Mesenchymal stem cell of adipose (primary cell): ENCODE measurements around the genes RPL5, MTF2 and ABCA4.

DNA sequence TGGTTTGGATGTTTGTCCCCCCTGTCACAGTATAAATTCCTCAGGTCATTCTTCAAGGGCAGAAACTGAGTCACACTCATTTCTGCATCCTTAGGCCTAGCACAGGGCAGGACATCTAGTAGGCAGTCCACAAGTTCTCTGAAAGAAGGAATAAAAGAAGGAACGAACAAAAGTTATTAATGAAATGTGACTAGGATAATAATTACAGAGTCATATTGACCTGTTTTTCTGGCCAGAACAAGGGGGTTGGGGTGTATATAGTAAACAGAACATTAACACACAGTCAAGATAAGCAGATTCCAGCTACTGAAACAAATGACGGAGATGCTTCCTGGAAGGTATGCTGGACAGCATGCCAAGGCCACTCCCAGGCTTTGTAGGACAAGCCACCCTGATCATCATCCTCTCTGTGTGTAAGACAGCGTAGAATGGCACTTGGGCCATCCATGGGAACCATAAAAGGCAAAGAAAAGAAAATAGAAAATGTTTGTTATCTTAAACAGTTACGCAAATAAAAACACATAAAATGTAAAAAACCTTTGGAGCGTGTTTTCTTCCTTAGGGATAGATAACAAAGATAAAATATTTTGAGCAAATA, 120.7 kb downstream of the TGFBR3 start:
- CAGE, long polyA plus RNA, result no peak

DNA sequence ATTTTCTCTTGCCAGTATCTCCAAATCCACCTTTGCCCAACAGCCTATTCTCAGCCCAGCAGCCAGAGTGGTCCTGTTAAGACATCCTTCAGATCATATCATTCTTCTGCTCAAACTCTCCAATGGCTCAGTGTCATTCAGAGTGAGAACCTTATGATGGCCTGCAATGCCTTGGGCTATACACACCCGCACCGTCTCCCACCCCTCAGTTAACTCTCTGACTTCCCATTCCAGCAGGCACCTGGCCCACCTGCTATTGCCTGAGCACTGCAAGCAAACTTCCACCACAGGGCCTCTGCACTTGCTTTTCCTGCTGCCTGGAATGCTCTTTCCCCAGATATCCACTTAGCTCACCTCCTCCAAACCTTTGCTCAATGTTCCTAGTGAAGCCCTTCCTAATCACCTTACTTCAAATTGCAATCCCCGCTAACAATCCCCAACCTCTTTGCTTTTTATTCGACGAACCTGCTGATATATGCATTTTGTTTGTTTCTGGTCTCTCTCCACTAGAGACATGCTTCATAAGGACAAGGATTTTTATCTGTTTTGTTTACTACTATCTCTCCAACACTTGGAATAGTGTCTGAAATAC, 36.7 kb downstream of the TGFBR3 start:
- CAGE, long polyA plus RNA, result no peak

- CAGE, long polyA plus RNA, result no peak
Measured at GRCh38 chr1:92482882-92483465, 3.8 kb downstream of the GFI1 start.

DNA sequence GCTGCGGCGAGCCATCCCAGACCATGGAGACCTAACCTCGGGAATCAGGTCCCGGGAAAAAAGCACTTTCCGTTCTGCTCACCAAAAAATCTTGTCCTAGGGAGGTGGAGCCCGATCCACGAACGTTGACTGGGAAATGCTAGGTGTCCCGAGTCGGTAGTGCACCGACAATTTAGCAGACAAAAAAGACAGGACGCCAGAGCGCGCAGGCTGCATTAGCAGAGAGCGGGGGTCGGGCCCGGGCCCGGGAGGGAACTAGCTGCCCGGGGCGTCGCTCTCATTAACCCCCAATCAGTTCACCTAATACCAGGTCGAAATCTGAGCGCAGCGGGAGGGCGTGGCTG, 2.4 kb downstream of the GFI1 start:
- CAGE, long polyA plus RNA, result no peak

DNA sequence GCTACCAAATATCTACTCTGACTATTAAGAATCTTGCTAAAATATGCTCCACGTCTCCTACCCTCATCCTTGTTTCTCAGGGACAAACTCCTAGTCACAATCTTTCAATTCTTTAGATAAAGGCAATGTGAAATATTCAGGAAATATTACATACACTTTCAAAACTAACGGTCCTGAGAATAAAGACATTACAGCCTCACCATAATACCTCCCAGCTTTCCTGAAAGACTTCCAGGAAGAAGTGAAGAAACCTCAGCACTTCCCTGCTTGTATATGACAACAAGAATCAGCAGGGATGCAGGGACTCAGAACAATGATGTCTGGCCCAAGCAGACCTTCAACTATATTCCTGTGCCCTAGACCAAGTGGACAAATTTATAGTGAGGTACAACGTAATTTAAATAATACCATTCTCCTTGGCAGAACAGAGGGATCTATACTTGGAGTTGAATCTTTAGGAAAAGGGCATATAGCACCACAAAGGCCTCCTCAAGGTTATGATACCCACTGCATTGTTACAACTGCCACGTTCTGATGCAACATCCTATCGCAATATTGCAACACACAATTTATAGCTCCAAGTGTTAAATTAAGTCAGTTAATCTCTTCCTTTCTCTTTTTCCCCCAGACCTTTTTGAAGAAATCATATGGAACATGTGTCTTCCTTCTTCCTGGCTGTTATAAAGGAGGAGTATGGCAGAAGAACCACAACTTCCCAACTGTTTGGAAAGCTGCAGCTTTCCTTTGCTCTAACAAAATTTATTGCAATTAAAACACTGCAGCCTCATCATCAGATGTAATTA, 29.0 kb upstream of the GFI1 start:
- CAGE, long polyA plus RNA, result no peak

GRCh38 chr1:92831637-92832574, at the start of gene RPL5:
TSS of gene RPL5 (plus strand) at chr1:92832040.
- CAGE, long polyA plus RNA, result no peak

DNA sequence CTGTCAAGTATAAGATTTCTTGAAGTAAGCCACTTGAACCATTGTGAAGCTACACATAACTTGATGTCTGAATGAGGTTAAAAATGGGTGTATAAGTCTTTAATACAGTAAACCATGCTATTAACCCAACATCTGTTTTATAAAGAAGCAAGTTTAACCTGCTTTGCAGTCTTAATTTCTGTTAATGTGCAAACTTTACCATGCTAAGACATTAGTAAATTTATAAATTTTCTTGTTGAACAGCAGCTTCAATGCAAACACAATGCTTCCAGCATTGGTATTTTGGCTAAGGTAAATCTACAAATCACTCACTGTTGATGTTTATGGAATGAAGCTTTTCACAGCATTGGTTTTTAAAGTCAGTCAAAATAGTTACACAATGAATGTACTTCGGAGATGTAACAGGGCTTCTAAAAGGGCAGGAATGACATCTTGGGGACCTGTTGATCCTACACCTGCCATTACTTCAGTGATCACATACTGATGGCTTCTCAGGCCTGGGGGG, 11.0 kb downstream of the RPL5 start:
- CAGE, long polyA plus RNA, result no peak

- CAGE, long polyA plus RNA, result no peak
Measured at GRCh38 chr1:93079176-93080230, at the start of gene MTF2. TSS of gene MTF2 (plus strand) at chr1:93079283.

GRCh38 chr1:93120375-93120948, 41.4 kb downstream of the MTF2 start:
- CAGE, long polyA plus RNA, result no peak

GRCh38 chr1:93360682-93361630, 15.2 kb downstream of the DR1 start:
- CAGE, long polyA plus RNA, result no peak

DNA sequence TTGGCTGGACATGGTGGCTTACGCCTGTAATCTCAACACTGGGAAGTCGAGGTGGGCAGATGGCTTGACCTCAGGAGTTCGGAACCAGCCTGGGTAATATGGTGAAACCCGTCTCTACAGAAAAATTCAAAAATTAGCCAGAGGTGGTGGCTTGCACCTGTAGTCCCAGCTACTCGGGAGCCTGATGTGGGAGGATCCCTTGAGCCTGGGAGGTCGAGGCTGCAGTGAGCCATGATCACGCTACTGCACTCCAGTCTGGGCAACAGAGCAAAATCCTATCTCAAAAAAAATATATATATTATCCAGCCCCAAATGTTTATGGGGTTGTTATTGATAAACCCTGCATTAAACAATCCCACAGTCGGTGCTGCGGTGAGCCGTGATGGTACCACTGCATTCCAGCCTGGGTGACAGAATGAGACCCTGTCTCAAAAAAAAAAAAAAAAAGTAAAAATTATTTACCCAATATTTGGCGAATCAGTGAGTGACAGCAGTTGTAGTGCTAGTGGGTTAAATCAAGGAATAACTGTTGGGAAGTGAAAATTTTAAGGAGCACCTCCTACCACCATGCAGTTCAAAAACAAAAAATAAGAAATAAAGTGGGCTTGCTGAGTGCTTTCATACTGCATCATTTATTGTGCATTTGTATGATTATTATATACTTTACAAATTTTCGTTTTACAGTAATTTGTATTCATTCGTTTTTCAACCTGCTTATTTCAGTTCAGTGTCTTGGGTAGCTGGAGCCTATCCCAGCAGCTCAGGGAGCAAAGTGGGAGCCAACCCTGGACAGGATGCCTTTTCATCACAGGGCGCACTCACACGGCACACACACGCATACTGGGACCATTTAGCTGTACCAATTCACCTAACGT, 21.2 kb downstream of the DR1 start:
- CAGE, long polyA plus RNA, result no peak

- CAGE, long polyA plus RNA, result no peak
Measured at GRCh38 chr1:93510313-93511013, 62.5 kb downstream of the FNBP1L start.

- CAGE, long polyA plus RNA, result no peak
Measured at GRCh38 chr1:93588729-93589505, 92.7 kb downstream of the BCAR3 start.

DNA sequence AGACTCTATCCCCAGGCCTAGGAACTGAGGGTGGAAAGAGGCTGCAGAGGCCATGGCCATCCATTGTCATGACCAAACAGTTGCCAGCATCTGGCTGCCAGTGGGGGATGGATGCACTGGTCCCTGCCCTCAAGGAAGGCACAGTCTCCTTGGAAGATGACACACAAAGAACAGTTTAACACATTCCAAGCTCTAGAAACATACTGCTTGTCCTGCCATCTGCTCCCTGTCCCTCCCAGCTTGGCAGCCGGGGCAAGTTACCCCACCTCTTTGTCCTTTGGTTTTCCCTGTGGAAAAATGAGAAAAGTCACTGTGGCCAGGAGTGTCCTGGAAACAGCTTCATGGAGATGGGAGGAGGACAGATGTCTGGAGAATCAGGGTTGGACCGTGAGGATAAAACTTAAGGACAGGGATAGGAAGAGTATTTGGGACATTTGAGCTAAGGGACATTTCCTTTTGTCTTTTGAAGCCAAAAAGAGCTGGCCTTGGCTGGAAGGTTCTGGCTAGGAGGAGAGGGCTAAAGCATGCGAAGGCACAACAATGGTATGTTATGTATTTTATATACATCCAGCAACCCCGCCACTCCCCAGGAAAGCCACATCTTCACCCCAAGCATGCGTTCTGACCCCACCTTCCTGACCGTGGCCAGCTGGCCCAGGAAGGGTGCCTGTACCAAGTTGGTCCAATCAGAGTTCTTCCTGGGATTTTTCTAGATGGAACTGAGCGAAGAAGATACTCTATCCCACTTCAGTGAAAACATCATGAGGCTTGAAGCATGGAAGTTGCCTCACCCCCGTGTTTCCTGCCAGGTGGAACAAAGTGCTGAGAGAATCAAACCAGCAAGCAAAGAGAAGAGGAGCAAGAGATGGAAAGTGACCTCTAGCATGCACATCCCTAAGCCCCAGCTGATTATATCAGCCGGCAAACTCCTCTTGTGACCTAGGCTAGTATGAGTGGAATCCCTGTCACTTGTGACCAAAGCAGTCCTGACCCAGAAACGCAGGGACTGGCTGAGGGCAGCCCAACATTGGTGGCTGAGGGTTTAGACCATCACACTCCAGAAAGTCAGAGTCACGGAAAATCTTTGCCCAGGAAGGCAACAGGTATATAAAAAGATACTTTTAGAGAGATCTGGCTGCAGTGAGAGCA, 82.8 kb downstream of the BCAR3 start:
- CAGE, long polyA plus RNA, result no peak

- CAGE, long polyA plus RNA, result no peak
Measured at GRCh38 chr1:93605259-93606381, 76.0 kb downstream of the BCAR3 start.

- CAGE, long polyA plus RNA, result no peak
Measured at GRCh38 chr1:93845932-93846940, 32.8 kb downstream of the DNTTIP2 start.

DNA sequence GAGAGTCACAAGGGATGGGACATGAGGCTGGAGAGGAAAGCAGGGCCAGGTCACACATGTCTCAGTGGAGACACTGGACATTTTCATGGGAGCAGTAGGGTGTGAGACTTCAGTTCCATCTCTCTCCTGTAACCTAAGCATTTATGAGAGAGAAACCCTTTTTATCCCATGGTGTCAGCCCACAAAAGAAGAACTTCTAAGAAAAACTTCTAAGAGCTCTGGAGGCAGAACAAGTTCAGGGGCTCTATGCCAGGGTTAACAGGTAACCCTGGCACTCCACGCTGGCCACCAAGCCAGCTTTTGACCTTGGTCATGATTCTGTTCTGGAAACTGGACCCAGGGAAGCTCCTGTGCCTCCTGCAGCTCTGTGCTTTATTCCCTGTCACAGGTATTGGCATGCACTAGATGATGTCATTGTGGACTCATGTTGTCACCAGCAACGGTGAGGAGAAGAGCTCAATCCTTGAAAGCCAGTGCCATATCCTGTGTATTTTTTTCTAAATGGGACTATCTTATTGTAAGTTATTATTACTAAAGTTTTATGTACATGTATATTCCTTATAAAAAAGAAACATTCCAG, 56.6 kb upstream of the GCLM start:
- CAGE, long polyA plus RNA, result no peak

DNA sequence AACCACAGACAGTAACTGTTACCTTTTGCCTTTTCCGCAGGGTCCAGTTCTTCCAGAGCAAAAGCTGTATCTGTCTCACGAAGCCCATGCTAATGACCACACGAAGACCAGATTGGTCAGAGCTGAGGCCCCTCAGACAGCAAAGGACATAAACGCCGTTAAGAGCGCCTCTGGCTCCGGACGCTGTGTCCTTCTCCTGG, at the start of gene ABCA4:
ABCA4 (minus strand) TSS at position 191 of the 200 bp plus-strand sequence.
- CAGE, long polyA plus RNA, result no peak

DNA sequence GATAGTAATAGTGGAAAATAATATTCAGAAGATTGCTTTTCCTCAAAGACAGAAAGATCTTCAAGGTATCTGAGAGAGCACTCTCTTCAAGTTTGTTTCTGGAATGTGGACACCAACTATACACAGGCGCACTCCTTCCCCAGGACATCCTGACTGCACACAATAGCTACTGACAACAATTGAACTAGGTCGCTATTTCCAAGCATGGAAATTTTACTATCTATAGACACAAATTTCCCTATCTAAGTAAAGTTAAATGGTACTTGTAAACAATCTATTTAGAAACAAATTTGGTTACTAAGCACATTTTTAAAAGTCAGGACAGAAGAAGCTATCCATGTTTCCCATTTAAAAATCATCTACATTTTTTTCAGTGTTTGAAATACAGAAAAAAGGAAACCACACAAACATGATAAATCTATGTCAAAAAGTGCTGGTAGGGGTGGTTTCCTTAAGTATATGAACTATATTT, 19.0 kb downstream of the ARHGAP29 start:
- CAGE, long polyA plus RNA, result no peak

GRCh38 chr1:94245369-94246096, 8.1 kb upstream of the ARHGAP29 start:
- CAGE, long polyA plus RNA, result no peak